Left colon (tissue), 1 donor: ENCODE measurements around the genes NOL8 and FGD3.

GRCh38 chr9:92325006-92325757, at the start of gene NOL8:
TSS of gene NOL8 (minus strand) at chr9:92325350.
- PRO-cap = bidirectional peak, plus-strand start at chr9:92325457, minus-strand start at chr9:92325350; bidirectional peak, plus-strand start at chr9:92325685, minus-strand start at chr9:92325592

- PRO-cap = no peak
These were observed 1.5 kb upstream of the OGN start for GRCh38 chr9:92405755-92406469.

DNA sequence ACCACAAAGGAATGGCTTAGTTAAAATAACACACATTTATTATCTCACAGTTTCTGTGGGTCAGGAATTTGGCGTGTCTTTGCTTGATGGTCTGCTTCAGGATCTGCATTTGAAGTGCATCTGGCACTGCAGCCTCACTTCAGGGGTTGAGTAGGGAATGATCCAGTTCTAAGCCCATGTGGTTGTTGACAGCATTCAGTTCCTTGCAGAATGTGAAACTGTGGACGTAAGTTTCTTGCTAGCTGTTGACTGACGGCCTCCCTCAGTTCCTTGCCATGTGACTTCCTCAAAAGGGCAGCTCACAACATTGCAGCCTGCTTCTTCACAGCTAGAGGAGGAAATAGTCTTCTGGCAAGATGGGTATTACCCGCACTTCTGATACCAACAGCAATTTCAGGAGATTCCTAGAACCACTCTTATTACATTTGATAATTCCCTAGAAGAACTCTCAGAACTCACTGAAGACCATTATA, 2.2 kb upstream of the OGN start:
- PRO-cap = bidirectional peak, plus-strand start at position 325 of the sequence, minus-strand start at position 212 of the sequence

DNA sequence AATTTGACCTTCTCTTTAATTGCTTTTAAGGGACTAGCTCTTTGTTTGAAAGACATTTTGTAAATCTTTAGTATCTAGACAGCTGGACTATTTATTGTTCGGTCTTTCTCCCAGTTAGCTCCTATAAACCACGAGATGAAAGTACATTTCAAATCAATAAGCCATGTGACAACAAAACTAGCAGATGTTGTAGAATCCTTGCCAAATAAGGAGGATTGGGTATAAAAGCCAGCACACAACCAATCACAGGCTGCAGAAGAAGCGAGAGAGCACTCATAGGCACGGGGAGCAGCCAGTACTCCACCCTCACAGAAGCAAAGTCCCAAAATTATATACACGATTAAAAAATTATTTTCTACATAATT, 8.1 kb upstream of the OMD start:
- PRO-cap = no peak

- PRO-cap = no peak
These were observed 29.5 kb downstream of the ECM2 start for GRCh38 chr9:92506041-92506912.

- PRO-cap = no peak
These were observed 4.0 kb downstream of the IPPK start for GRCh38 chr9:92666006-92666299.

- PRO-cap = no peak
These were observed 17.3 kb upstream of the BICD2 start for GRCh38 chr9:92781895-92782413.

DNA sequence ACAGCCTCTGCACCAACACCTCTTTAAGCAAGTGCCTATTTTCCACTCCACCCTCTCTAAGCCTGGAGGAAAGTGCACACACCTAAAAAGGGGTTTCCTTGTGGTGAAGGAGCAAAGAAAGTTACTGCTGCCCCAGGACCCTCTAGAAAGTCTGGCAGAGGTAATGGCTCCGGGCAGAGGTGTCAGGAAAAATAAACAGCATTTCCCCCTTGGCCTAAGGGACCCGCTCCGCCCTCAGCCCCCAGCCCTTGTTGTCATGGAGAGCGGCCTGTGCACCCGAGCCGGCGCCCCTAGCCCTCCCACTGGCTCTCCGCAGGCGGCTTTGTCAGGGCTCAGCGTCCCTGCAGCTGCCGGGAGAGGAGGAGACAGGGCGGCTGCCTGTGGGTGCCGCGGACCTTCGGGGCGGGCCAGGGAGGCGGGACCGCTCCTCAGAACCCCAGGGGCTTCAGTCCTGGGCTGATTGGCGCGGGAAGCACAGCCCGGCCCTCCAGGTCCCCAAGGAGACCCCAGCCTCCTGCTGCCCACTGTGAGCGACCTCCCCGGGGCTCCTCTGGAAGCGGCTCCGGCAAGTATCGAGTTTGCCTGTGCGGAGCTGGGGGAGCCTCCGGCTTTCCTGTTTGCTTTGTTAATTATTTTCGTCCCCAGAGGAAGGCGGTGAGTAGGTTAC, at the start of gene FGD3:
Gene FGD3 (plus strand): TSS at position 448 of the 667 bp plus-strand sequence.
- PRO-cap = no peak

- PRO-cap = no peak
These were observed 21.9 kb downstream of the FGD3 start for GRCh38 chr9:92969152-92969616.

- PRO-cap = no peak
These were observed 43.0 kb upstream of the SUSD3 start for GRCh38 chr9:93015400-93015920.

GRCh38 chr9:93061703-93062497, 3.4 kb downstream of the SUSD3 start:
- PRO-cap = no peak

DNA sequence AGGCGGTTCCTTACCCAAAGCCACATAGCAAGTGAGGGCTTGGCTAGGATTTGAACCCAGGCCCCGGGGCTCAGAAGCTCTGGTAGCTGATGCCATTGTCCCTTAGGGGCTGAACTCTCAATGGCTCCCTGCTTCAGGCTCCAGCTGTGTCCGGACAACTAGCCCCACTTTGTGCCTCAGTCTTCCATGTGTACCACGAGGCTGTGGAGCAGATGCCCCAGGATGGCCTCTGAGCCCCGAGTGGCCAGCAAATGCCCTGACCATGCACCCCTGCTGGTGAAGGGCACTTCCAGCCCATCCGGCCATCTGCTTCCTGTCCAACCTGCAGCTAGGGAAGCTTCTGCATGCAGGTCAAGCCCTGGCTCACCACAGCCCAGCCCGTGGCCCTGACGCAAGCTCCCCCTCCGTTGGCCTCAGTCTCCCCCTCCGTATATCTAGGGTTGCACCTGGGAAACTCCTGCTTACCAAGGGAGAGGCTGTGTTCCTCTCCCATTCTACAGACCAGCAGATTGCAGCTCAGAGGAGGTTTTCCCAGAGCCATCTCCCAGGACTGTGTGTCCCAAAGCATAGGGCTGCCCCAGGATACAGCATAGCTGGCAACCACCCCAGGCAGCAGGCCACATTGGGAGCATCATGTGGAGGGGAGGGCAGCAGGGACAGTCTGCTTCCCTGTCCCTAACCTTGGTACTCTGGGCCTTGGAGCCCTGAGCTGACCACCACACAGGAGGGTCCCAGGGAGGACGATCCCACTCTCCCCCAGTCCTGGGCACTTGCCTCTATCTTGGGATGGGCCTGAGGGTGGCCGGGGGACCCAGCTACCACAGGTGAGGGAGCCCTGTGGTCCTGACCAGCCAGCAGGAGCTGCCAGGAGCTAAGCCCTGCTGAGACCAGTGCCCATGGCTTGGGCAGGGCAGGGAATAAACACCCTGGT, 4.6 kb downstream of the NINJ1 start:
- PRO-cap = no peak

- PRO-cap = bidirectional peak, plus-strand start at chr9:93131453, minus-strand start at chr9:93131208
These were observed 2.8 kb downstream of the NINJ1 start for GRCh38 chr9:93130890-93131948.

GRCh38 chr9:93297551-93298107, 113.7 kb downstream of the WNK2 start:
- PRO-cap = no peak

- PRO-cap = unidirectional peak, minus-strand start at chr9:93313141
These were observed 129.0 kb downstream of the WNK2 start for GRCh38 chr9:93312845-93313417.

GRCh38 chr9:93345714-93346844, 105.4 kb upstream of the FAM120A start:
- PRO-cap = no peak

DNA sequence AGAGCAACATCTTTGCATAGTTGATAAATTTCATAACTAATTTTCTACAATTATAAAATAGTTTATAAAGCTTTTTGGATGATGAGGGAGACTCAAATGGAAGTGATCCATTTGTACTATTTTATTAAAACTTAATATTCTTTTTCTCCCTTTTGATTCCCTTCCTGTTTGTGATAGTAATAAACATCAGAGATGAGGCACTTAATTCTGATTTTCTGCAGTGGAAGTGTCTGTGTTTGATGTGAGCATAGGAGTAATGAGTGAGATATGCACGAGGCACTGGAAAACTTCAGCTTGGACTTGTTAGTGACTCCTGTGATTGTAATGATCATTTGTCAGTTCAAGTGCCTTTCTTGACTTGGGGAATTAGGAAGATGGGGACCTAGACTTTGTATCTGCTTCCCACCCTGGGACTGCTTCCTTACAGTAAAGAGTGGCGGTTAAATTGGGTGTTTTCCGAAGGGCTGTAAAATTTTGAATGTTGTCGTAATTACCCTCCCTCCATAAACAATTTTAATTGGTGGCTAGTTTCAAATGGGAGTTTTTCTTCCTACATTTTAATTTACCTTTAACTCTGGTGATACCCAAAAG, 23.4 kb upstream of the FAM120AOS start:
- PRO-cap = unidirectional peak, minus-strand start at position 415 of the sequence

DNA sequence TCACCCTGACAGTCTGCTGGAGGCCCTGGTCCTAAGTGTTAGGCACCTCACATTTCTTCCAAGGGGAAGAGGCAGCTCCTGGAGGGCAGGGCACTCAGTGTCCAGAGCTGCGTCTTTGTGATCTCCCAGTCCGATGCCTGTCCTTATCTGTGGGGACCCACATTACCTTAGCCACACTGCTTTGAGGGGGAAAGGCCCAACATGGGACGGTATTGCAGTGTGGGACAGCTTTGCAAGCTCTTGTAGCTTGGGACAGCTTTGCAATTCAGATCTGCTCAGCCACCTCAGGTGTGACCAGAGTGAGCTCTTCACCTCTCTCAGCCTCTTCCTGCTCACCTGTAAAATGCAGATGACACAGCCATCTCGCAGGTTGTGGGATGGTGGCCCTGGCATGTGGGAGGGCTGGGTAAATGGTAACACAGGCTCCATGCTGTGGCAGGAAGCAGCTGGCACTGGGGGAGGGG, 23.9 kb downstream of the PHF2 start:
- PRO-cap = no peak

GRCh38 chr9:93951107-93951646, 4.0 kb downstream of the BARX1 start:
- PRO-cap = no peak

GRCh38 chr9:94031888-94032742, 52.1 kb upstream of the PTPDC1 start:
- PRO-cap = no peak